Penis (tissue), 1 donor: ENCODE measurements around a stretch of chr4.

- PRO-cap: no peak
These were observed 1.4 kb upstream of the KIAA0232 start for GRCh38 chr4:6781085-6781649.

- PRO-cap: bidirectional peak, plus-strand start at chr4:6783749, minus-strand start at chr4:6783576
These were observed 935 bp downstream of the KIAA0232 start for GRCh38 chr4:6783114-6784210.

- PRO-cap: no peak
These were observed 13.4 kb downstream of the KIAA0232 start for GRCh38 chr4:6795739-6796535.

GRCh38 chr4:6915976-6916234 is 6.3 kb downstream of the TBC1D14 start:
- PRO-cap: no peak

DNA sequence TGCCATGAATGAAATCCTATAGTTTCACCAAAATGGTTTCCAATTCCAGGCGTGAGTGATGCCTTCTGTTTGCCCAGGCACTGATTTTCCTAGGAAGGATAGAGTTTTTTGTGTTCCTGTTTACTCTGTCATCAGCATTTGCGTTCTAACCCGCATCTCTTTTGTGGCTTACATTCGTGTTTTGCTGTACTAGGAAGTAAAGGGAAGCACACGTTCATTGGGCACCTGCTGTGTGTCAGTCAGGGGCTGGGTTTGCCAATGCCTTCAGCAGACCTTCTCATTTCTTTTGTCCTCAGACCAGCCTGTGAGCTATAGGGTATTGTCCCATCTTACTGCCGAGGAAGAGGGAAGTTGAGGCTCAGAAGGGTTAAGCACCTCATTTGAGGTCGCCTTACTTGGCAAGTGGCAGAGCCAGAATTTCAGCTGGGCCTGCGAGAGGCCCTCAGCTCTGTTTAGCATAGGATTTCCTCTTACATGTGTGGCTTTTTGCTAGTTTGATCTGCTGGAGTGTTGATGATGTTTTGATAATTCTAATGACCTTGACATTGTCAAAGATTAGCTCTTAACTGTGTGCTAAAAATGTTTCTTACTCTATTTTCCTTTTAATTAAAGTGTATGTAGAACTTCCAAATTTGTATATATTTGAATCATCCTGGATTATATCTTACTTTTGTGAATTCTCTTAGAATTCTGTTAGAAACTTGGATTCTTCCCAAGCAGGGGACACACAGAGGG is 8.8 kb downstream of the TBC1D14 start:
- PRO-cap: no peak

DNA sequence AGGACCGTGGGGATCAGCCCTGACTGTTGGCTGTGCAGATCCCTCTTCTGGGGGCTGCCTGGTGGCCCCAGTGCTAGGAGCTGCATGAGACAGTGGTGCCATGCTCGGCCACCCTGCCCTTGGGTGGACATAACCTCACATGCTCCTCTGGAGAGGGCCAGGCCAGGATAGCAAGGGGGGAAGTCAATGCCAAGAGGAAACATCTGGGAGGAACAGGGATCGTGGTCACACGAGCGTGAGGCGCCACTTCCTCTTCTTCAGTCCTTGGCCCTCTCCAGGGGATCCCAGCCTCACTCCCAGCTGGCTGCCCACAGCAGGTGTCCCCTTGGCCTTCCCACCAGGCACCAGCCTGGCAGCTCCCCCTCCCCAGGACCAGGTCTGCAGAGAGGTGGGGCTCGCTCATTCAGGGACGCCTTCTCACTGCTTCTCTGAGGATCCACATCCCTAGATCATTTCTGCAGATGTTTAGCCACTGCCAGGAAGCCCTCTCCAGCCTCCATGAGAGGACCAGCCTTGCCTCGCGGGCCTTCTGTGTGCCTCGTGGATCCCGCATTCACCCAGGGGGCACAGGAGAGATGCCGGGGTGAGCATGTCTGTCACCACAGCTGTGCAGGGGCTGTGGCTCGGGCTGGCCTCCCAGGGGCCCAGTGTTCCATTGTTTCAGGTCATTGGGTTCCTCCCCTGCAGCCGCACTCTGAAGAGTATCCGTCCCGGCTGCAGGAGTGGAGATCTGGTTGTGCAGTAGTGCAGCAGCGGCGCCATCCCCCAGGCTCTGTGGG is 28.8 kb downstream of the TBC1D14 start:
- PRO-cap: no peak

GRCh38 chr4:7003652-7004147 is 39.1 kb downstream of the CCDC96 start:
- PRO-cap: no peak

- PRO-cap: no peak
These were observed 11.6 kb downstream of the TADA2B start for GRCh38 chr4:7054657-7055257.

GRCh38 chr4:7291293-7291848 is 99.0 kb downstream of the SORCS2 start:
- PRO-cap: no peak

GRCh38 chr4:7531044-7532192 is 96.7 kb upstream of the PSAPL1 start:
- PRO-cap: no peak

DNA sequence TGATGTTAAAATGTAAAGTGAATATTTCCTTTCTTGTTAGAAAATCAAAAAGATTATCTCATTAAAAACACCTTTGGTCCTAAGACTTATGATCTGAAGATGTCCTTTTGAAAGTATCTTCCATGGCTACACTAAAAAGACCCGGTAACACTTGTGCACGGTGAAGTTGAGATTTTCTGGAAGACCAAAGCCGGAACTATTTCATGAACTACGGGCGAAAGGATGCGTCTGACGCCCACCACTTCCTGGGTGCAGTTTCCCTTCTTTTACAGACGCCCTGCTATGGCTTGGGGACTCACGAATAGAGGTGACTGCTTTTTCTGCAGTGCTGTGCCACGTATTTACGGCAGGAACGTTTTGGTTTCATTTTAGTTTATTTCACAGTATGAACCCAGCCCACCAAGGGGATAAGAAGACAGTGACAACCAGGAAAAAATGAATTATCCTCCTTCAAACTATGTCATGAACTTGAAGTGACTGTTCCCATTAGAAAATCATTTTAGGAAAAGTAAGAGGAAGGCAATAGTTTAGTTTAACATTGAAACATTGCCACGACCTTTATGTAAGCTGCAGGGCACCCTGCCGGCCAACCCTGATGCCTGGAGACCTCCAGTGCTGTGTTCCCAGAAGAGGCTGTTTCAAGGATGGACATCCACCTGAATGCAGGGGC is 180.4 kb downstream of the AFAP1 start:
- PRO-cap: no peak

- PRO-cap: no peak
These were observed 177.2 kb downstream of the AFAP1 start for GRCh38 chr4:7762305-7762949.

DNA sequence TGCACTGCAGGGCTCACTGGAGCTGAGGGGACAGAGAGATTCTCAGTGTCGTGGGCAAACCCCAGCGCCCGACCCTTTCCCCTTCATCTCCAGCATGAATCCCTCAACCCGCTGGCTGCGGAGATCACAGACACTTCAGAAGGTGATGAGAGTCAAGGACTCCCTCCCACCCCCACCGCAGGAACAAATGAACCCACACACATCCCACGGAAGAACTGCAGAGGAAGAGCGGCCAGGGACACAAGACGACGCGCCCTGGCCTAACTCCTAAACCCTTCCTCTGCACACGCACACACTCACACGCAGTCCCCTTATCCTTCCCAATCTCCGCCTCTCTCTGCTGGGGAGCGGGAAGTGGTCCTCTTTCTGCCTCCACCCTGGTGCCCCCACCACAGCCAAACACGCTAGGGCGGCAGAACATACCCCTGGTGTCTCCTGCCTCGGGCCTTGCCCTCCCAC is 128.5 kb downstream of the AFAP1 start:
- PRO-cap: no peak

GRCh38 chr4:7828103-7829328 is 111.1 kb downstream of the AFAP1 start:
- PRO-cap: bidirectional peak, plus-strand start at chr4:7828601, minus-strand start at chr4:7828469

GRCh38 chr4:7831212-7831744 is 108.4 kb downstream of the AFAP1 start:
- PRO-cap: no peak

GRCh38 chr4:7876353-7876707 is 63.3 kb downstream of the AFAP1 start:
- PRO-cap: no peak

DNA sequence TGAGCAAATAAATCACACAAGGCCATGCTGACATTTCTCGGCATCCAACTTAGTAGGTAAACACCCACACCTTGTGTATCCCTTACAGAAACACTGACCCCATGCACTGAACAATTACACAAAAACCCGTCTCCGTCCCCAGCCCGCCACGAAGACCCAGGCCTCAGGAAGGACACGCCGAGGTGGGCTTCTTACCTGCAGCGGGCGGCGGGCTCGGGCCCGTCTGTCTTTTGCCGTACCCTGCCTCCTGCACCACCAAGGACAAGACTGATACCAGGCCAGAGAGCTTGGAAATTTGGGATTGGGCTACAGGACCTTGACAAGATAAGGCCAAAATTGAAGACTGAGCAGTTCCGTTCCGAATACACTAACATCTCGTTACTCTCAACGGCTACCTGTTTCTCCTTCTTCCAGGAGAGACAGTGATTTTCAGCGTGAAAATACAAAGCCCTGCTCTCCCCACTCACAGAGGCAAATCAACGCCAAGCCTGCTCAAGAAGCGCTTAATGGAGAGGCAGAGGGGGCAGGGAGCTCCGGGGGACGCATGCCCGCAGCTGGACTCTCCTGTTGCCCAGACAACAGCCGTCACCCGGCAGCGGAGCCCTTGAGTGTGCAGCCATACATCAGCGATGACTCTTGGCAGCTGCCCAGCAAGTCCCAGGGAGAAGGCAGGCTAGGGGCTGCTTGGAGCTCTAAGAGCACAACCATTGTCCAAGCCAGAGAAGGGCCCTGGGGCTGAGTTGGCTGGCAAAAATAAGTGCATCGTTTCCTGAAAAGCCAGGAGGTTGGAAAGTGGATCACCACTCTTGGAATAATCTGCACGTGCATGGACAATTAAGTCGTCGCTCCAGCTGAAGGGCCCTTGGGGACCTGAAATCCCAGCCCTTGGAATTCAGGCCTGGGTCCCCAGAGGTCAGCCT is 70.8 kb upstream of the AFAP1 start:
- PRO-cap: no peak

GRCh38 chr4:8028359-8028991 is 88.8 kb upstream of the AFAP1 start:
- PRO-cap: no peak

- PRO-cap: no peak
These were observed 46.0 kb downstream of the ABLIM2 start for GRCh38 chr4:8112481-8113187.

GRCh38 chr4:8127970-8129051 is 30.3 kb downstream of the ABLIM2 start:
- PRO-cap: no peak